Pulmonary lymph node (tissue), 1 donor: ENCODE results near the genes WDR41, OTP, TBCA and MTX3.

DNA sequence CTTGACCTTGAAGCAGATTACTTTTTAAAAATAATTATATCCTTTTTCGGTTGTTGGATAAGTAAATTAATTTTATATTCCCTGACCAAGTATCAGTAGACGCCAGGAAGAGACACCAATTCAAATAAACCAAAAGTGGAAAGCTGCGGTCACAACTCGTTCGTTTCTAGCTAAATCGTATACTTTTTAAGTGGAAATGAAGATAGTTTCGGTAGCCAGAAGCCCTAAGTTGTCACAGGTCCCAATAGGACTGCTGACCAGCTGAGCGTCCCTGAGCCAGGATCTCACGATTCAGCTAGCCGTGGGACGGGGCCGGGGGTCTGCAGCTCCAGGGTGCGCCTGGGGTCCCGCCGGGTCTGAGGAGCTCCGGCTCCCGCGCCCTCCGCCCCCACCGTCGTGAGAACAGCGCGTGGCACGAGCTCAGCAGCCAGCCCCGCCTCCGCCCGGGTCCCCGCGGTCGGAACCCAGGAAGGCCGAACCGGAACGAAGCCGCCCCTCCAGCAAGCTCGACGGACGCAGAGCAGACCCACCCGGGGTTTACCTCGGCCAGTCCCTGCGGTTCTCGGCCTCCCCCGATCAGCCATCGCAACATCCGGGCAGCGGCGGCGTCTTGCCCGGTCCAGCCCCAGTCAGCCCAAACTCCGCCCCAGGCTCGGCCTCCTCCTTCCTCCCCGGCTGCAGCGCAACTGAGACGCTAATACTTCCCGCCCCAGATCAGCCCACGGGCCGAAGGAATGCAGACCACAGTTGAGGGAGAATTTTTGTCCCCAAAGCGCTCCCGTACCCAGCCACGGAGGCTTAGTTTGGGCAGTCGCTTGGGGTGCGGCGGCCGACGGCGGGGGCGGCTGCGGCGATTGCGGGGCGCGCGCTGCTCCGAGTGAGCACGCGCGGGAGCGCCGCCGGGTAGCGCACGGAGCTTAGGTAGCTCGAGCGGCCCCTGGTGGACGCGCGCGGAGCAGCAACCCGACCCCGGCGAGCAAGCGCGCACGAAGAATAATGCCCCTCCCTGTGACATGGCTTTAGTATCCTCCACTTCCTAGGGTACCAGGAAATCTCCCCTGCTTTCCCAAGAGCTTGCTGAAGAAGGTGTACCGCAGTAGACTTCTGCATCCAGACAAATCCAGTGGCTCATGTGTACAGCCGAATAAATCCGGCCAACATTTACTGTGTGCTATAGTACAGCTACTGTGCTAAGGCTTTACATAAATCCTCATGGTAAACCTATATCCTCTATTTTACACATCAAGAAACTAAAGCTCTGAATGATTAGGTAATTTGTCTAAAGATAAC is at the start of gene WDR41:
Gene WDR41, minus strand, starts transcription at position 688 of the 1,290 bp plus-strand sequence.
- PRO-cap = bidirectional peak, plus-strand start at position 712 of the sequence, minus-strand start at position 585 of the sequence; unidirectional peak, minus-strand start at position 856 of the sequence

DNA sequence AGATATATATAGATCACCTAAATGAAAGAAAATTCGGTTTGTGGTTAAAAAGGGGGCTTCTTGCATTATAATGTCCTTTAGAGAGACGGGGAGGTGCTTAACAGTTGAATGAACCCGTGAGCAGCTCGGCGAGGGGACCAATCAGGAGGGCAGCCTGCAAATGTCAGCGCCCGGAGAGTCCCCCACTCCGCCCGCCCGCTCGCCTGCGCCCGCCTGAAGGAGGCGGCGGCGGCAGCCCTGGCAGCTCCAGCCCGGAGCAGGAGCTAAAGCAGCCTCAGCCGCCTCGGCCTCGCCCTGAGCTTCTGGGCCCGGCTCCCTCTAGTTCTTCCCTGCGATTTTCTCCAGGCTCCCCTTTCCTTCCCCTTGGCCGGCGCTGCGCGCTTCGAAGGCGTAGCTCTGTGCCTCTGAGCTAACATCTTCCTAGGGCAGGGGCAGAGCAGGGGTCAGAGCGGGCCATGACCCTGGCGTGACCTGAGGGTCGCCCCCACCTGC is at the start of gene OTP:
Gene OTP, minus strand, starts transcription at position 72 of the 492 bp plus-strand sequence.
- PRO-cap = no peak

- PRO-cap = no peak
Observed at GRCh38 chr5:77758119-77759251, 17.7 kb downstream of the TBCA start.

DNA sequence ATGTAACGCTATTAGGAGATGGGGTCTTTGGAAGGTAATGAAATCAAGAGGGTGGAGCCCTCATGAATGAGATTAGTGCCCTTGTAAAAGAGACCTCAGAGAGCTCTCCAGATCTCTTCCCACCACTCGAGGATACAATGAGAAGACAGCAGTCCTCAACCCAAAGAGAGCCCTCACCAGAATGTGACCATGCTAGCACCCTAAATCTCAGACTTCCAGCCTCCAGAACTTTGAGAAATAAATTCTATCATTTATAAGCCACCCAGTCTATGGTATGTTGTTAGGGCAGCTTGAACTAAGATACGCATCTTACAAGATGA is 12.7 kb downstream of the TBCA start:
- PRO-cap = no peak

DNA sequence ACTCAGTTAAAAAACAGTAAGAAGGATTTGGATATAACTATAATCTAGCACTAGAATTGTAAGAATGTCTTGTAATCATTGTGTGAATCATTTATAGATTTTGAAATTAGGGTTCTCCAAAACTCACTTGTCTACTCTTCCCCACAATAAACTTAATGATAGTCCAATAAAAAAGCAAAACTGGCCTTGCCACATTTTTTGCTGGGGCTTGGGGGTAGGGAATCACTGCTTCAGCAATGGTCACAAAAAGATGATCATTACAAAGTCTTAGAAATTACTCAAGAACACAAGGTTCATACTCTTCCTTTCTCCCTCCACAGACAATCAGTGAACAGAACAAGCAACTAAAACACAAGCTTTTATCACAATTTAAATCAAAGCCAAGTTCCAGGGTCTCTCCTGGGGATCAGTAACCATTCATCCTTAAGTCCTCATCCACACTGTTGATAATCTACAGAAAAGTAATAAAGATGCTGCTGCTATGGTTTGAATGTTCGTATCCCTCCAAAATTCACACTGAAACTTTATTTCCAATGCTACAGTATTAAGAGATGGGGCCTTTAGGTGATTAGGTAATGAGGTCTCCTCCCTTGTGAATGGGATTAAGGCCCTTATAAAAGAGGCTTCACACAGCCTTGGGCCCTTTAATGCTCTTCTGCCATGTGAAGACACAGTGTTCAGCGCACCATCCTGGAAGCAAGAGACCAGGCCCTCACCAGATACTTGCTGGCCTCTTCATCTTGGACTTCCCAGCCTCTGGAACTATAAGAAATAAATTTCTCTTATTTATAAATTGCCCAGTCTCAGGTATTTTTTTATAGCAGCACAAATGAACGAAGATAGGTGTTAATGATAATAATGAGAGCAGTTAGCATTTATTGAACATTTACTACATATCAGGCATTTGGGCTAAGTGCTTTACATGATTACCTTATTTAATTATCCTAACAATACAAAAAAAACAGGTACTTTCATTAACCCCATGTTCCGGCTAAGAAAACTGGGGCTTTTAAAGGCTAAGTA is 8.5 kb downstream of the TBCA start:
- PRO-cap = no peak

DNA sequence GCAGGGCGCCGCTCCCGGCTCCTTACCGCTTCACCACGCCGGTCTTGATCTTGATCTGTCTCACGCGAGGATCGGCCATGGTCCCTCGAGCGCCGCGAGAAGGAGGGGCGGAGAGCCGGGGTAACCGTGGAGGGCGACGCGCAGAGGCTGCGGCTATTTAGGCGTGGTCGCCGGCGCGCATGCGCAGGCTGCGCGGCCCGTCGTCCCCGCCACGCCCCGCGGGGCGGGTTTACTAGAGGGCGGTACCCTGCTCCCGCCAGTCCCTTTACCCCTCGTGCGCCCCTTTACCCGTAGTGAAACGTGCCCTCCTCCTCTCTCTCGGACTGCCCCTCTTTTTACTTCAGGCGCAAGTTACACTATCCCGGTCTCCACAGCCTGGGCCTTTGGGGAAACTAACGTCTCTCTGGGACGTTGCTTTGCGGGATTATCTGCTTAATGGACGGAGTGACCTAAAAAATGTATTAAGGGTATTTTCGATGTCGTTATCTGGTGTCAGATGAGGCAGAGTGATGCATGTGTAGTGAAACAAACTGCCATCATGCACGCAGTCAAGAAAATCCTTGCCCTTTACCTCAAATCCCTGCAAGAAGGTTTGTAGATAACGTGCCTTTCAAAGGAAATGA is at the start of gene TBCA:
Gene TBCA, minus strand, starts transcription at position 161 of the 623 bp plus-strand sequence.
- PRO-cap = bidirectional peak, plus-strand start at position 293 of the sequence, minus-strand start at position 96 of the sequence

GRCh38 chr5:77844060-77844380 is 67.9 kb upstream of the TBCA start:
- PRO-cap = no peak

GRCh38 chr5:78103523-78103780 is 191.0 kb downstream of the AP3B1 start:
- PRO-cap = no peak

- PRO-cap = unidirectional peak, plus-strand start at chr5:78293963
Observed at GRCh38 chr5:78293684-78294106, 803 bp downstream of the AP3B1 start.

GRCh38 chr5:78496852-78497403 is 136.5 kb downstream of the SCAMP1 start:
- PRO-cap = no peak

DNA sequence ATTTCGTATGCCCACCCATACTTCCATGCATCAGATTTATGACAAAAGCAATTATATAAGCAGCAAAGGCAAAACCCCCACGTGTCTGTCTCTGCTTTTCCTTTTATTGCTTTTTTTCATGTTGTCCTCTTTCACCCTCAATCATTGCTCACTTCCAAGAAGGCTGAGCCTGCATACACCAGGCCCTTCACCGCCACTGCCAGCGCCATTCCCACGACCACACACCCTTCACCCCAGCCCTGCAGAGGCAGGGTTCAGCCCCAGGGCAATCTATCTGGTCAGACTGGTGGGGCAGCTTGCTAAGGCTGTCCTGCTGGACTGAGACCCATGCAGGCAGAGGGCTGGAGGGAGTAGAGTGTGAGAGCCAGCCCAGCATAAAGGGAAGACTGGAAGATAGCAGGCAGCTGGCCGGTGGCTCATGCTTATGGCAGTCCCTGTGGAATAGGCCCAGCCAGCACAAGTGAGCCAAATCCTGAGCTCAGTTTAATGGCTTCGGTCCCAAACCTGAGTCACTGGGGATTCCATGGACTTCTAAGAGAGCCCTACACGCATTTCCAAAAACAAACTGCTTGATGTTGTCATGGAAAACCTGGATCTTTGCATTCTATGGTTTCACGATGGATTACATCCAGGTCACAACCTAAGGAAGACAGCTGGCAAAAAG is 143.9 kb downstream of the LHFPL2 start:
- PRO-cap = no peak

- PRO-cap = no peak
Observed at GRCh38 chr5:78527026-78527939, 121.3 kb downstream of the LHFPL2 start.

GRCh38 chr5:78593357-78594145 is 55.0 kb downstream of the LHFPL2 start:
- PRO-cap = no peak

GRCh38 chr5:78698525-78698911 is 49.9 kb upstream of the LHFPL2 start:
- PRO-cap = no peak

DNA sequence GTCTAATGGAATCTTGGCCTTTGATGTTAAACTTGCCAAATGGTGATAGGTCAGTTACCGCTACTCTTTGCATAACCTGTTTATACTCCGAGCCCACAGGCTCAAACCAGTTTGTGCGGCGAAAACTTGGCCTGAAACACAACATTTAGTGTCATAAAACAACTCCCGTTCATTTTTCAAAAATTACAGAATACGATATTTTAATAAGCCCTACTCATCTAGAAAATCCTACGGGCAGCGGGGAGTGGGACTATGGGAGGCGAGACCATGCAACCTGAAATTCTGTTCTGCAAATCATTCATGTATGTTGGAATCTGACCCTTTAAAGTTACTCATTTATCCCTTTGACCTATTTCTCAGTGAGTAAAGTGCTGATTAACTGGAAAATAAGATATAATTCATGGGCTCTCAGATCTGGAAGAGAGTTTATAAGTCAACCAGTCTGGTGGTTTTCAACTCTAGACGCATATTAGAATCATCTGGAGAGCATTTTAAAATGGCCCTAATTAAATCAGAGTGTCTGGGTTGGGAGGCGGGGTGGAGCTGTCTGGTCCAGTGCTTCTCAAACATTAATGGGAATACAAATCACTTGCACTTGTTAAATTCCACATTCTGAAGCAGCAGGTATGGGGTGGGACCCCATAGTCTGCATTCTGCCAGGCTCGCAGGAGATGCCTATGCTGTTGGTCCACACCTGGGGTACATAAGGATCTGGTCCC is 38.4 kb downstream of the DMGDH start:
- PRO-cap = no peak

GRCh38 chr5:79068221-79069060 is 1.0 kb downstream of the DMGDH start:
- PRO-cap = no peak

DNA sequence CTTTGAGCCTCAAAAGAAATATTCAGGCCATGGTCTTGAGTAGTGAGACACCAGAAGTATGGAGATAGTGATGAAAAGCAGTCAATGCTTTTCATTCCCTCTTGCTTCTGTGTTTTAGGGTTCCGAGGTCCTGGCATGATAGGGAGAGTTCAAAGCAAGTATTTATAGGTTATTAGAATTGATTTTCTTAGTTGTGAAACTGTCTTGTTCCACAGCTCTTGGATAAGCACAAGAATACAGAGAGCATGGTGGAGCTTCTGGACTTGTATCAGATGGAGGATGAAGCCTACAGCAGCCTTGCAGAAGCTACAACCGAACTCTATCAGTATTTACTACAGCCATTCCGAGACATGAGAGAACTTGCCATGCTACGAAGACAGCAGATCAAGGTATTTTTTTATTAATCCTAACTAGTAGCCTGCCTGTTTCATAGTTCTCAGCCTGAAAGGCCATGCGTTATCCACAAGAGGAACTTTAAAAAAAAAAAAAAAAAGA is 41.8 kb downstream of the JMY start:
- PRO-cap = no peak

DNA sequence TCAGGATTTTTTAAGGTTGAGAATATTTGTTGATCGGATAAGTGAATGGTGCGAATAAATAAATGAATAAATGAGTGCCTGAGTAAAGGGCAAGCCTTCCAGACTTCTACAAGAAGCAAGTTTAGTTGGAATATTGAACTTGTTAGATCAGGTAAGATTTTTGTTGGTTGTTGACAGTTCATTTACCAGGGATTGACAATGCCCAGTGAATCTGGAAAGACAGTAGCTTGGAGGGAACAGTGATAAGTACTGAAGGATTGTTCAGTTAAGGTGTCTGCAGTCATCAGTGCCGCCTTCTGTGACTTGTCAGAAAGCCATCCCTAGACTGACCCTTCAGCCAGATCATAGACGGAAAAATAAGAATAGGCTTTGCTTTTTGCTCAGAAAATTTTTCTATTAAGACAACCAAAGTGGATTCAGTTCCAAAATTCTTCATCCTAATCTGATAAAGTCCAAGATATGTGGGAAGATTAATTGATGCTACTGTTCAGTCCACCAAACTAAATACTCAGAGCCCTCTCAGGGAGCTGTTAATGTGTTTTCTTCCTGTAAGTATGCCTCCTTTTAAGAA is 6.4 kb downstream of the CMYA5 start:
- PRO-cap = no peak

DNA sequence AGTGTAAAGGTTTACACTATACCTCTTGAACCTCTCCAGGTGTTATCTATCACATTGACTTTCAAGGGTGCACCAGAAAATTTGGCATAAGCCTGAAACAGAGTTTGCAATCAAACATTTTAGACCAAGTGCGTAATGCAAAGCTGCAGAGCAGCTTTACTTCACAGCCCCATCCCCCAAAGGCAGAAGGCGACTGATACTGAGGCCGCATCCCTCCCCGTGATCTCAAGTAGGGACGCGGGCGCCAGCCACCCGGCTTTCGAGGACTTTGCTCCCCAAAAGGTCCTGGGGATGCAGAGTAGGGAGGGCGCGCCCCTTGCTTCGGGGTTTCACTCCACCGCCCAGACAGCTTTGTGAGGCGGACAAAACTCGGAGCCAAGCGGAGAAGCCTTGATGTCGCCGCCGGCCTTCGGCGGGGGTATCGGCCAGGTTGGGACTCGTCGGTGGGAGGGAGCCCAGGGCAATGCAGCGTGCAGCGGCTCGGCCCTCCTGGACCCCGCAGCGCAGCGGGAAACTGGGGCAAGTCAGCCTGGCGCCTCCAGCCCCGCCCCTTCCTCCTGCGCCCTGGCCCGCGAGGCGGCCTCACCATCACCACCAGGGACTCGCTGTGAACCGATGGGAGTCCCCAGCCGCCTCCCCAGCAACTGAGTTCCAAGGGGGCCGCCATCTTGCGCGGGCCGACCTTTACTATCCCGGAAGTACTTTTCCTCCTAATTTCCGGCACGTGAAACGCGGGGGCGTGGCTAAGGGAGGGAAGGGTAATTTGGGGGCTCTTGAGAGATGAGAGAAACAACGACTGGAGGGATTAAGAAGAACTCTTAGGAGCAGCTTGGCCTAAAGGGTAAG is at the start of gene MTX3:
Gene MTX3, minus strand, starts transcription at position 691 of the 846 bp plus-strand sequence.
- PRO-cap = bidirectional peak, plus-strand start at position 278 of the sequence, minus-strand start at position 270 of the sequence; bidirectional peak, plus-strand start at position 600 of the sequence, minus-strand start at position 646 of the sequence

DNA sequence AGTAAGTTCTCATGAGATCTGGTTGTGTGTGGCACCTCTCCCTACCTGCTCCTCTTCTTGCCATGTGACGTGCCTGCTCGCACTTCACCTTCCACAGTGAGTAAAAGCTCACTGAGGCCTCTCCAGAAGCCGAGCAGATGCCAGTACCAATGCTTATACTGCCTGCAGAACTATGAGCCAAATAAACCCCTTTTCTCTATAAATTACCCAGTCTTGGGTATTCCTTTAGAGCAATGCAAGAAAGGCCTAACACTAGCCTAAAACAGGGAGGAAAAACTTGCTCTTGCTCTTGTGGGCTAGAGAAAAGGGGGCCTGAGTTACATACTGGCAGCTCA is 97.9 kb downstream of the THBS4 start:
- PRO-cap = no peak